Metastatic Breast Carcinoma in the Brain (tissue), 10 donors: ENCODE measurements around a stretch of chr1.

DNA sequence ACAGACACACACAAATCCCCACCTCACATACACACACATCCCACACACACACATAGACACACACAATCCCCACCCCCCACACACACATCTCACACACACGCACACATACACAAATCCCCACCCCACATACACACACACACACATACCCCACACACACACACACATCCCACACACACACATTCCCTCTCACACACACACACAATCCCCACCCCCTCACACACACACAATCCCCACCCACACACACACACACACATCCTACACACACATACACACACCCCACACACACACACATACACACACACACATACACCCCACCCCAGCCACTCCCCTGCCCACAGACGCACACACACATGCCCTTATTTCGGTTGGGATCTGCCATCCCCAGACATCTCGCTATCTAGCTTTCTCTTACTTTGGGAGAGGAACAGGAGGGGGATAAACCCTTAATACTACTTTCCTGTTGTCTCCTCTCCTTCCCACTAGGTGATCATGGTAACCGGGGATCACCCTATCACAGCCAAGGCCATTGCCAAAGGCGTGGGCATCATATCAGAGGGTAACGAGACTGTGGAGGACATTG, 17.3 kb upstream of the ATP1A4 start:
- PRO-cap, 10 experiments, result no peak in any of the 10 experiments

GRCh38 chr1:160264576-160265364, 2.4 kb upstream of the DCAF8 start:
- PRO-cap, 10 experiments, result no peak in any of the 10 experiments

- PRO-cap, 10 experiments, result no peak in any of the 10 experiments
These were observed 4.5 kb upstream of the NHLH1 start for GRCh38 chr1:160362360-160362834.

DNA sequence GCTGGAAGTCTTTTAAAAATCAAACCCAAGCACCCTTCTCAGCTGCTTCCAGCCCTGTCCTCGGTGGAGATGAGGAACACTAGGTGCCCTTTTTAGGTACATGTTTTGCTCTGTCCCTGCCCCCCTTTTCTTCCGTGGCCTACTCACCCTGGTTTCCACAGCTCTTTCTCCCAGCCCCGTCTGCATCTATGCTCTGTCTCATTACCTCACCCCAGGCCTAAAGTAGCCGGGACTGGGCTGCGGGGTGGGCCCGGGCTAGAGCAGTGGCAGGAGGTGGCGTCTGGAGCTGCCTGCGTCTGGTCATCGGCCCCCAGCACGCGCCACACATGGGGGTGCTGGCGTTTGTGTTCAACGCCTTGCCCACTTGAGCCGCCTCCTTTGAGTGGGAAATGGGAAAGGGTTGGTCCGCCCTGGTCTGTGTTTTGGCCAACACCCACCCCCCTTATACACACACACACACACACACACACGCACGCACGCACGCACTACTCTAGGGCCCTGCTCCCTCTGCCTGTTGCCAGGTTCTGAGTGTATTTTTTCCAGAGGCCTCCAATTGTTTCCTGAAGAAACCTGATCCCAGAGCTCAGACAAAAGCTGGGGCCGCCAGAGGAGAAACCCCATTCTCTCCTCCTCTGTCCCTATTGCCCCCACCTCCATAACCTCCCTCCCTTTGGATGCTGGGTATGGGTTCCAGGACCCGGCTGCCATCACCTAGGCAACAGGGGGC, 10.0 kb downstream of the VANGL2 start:
- PRO-cap, 10 experiments, result peak in 1 of 10 experiments; most common minus-strand start position 526 of the sequence (in 1)

- PRO-cap, 10 experiments, result no peak in any of the 10 experiments
These were observed 43.7 kb downstream of the VANGL2 start for GRCh38 chr1:160444037-160444409.

DNA sequence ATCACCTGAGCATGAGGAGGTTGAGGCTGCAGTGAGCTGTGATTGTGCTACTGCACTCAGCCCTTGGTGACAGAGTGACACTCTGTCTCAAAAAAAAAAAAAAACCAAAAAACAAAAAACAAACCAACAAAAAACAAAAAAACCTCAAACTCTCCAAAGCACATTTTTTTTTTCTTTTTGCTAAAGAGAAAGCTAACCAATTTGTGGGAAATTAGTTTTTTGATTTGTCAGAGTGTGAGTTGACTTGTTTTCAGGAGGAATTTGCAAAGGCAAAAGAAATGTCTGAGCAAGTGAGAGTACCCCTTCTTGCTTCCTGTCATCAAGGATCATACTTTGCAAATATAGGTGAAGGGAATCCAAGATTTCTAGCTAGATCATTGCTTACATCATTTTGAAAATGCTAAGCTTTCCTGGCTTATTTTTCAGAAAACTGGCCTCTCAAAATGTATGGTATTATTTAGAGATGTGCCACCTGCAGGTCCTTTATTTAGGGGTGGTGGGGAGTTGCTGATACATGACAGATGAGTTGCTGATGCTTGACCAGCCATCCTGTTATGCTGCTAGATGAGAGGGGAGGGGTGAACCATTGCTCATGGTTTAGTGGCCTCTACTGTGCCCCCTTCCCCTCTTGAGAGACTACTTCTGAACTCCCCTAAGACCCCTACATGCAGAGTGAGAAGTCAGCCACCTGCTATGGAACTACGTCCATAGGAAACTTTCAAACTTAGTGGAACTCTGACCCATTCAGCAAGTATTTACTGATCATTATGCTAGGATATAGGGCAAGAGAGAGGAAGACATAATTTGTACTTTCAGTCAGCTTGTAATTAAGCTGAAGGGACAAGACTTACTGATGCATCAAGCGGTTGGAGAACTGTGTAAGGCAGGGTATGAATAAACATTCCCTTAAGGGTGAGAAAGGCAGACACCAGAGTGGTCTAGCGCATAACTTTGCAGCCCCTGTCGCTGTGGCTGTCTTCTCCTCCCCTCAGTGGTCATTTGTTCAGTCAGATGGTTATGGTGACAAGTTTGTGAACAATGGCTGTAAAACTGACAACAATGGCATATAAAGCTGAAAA, 34.7 kb downstream of the SLAMF6 start:
- PRO-cap, 10 experiments, result no peak in any of the 10 experiments

DNA sequence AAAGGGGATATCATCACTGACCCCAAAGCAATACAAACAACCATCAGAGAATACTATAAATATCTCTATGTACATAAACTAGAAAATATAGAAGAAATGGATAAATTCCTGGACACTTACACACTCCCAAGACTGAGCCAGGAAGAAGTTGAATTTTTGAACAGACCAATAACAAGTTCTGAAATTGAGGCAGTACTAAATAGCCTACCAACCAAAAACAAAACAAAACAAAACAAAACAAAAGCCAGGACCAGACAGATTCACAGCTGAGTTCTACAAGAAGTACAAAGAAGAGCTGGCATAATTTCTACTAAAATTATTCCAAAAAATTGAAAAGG, 18.5 kb downstream of the CD84 start:
- PRO-cap, 10 experiments, result no peak in any of the 10 experiments

- PRO-cap, 10 experiments, result no peak in any of the 10 experiments
These were observed 1.7 kb downstream of the CD84 start for GRCh38 chr1:160577499-160578166.

- PRO-cap, 10 experiments, result no peak in any of the 10 experiments
These were observed 18.1 kb downstream of the SLAMF1 start for GRCh38 chr1:160628778-160629110.

- PRO-cap, 10 experiments, result no peak in any of the 10 experiments
These were observed 27.6 kb upstream of the SLAMF1 start for GRCh38 chr1:160674295-160674947.

GRCh38 chr1:160894676-160895027, 9.7 kb upstream of the ITLN1 start:
- PRO-cap, 10 experiments, result no peak in any of the 10 experiments

DNA sequence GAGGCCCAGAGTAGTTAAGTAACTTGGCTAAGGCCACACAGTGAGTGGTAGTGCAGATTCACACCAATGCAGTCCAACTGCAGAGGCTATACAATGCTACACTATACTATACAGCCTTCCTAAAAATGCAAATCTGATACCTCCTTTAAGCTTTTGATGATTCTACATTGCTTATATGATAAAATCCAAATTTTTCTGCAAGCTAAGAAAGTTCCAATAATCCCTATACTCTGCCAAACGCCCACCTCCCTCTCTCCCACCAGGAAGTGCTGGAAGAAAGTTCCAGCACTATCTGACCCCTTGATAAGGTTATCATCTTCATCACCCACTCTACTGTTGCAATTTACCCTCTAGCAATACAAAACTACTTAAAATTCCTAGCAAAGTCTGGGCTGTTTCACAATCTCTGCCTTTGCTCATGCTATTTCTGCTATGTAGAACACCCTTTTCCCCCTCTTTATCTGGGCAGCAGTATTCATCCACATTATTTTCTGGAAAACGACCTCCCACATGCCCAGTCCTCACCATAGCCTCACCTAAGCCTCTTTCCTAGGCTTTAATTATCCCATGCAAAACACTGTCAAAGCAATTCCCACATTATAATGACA, 12.2 kb downstream of the F11R start:
- PRO-cap, 10 experiments, result no peak in any of the 10 experiments

DNA sequence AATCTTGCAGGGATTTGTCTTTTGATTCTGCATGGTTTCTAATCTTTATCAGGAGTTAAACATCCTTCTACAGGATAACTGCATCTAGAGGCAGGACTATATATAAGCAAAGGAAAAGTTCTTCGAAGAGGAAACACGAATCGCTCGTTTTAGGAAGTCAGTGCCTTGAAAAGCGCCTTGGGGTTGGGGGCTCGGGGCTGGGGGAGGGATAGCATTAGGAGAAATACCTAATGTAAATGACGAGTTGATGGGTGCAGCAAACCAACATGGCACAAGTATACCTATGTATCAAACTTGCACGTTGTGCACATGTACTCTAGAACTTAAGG, 512 bp upstream of the UFC1 start:
- PRO-cap, 10 experiments, result no peak in any of the 10 experiments

DNA sequence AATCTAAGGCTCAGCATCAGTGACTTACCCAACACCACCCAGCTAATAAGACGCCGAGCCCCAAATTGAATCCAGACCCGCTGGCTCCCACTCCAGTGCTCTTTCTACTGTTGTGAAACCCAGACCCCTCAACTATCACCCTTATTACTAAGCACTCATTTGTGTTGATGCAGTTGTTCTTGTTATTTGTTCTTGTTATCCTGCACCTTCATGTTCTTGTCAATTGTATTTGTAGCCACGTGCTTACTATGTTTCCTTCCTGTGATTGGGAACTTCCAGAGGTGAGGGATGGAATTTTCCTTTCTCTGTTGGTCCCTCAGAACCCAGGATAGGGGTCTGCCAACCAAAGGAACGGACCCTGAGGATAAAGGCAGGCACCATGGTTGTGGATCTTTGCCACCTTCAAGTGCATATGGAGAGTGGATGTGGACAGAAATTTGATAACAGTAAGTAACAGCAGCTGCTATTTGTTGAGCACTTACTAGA, 9.6 kb downstream of the ADAMTS4 start:
- PRO-cap, 10 experiments, result no peak in any of the 10 experiments

DNA sequence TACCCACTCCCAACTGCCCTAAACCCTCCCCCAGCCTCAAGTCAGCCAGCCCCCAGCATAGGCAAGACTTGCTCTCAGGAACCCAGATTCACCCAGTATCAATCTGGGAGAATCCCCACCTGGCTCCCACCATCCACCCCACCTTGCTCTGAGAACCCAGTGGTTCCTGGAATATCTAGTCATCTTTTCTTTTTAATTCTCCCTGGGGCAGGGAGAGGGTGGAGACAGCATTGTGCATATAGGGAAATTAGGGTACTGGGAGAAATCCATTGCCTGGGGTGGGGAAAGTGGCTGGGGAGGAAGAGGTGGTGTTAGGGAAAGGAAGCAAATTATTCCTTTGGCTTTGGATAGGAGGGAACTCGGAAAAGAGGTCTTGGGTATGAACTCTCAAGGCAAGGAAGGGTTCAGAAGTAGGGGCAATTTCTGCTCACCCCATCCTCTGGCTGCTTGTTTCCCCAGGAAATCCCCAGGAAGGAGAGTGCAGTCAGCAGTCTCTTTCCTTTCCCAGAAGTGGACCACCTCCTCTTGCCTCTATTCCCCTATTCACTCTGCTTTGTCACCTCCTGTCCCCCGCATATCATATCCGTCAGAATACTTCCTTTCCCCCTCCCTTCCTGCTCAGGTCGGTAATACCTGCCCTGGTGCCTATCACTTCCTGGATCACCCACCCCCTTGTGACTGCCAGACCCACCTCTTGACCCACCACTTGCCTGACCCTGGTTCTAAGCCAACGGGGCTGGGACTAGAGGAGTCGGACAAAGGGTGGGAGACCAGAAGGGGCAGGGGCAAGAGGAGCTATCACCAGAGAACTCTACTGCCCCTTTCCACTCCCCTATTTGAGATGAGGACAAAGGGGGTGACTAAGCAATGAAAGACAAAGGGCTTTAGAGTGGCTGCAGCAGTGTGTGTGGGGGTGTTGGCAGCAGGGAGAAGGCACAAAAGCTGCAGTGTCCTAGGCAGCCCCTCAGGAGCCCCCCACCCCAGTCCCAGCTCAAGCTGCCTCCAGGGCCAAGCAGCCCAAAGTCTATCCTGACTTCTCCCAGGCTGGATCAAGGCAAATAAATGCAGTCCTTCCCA, 1.4 kb upstream of the ADAMTS4 start:
- PRO-cap, 10 experiments, result peak in 1 of 10 experiments; most common plus-strand start position 898 of the sequence (in 1); most common minus-strand start position 813 of the sequence (in 1)

DNA sequence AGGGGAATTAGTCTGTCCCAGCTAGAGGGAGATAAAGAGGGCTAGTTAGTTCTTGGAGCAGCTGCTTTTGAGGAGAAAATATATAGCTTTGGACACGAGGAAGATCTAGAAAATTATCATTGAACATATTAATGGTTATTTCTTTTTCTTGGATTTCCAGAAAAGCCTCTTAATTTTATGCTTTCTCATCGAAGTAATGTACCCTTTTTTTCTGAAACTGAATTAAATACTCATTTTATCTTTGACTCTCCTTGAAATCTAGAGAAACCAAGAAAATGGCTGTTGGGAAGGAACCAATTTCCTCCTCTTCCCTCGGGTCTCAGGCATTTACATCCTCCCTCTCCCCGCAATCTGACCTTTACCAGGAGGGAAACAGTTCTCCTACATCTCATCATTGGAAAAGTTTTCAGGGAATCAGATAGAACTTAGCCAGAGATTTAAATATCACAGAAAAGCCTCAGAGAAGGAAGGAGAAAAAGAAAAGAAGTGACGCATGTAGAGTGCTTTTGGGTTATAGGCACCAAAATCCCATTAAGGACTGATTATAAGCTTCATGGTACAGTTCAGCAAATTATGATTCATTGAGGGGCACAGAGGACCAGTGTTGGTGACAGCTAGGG, 4.6 kb downstream of the CFAP126 start:
- PRO-cap, 10 experiments, result no peak in any of the 10 experiments

GRCh38 chr1:161364601-161365238, 3.0 kb downstream of the CFAP126 start:
- PRO-cap, 10 experiments, result no peak in any of the 10 experiments

DNA sequence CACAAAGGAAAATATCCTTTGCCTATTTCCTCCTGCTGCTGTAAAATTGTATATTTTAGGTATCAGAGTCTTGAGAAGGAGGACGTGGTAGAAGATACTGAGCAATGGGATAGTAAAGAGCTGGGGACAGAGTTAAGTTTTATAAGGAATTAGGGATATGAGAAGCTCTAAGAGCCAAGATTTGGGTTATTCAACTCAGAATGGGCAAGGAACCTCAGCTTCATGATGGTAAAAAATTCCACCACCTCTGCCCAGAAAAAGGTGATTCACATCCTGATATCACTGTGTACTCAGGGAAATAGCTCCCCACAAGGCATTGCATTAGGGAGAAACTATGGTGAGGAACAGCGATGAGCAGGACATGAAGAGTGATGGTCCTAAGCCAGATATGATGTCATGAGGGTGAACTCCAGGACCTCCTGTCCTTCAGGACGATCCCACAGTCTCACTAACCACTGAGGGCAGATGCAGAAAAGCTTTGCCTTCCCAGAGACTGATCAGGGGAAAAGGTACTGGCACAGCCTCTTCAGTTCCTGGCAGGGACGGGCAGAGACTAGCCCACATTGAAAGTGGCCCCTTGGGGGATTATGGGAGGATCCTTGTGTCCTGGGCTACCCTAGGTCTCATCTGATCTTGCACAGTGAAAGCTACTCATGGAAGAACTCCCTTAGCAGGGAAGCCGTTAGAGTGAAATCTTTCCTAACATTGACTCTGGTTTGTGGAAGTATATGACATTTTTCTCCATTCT, 14.9 kb upstream of the CFAP126 start:
- PRO-cap, 10 experiments, result no peak in any of the 10 experiments

DNA sequence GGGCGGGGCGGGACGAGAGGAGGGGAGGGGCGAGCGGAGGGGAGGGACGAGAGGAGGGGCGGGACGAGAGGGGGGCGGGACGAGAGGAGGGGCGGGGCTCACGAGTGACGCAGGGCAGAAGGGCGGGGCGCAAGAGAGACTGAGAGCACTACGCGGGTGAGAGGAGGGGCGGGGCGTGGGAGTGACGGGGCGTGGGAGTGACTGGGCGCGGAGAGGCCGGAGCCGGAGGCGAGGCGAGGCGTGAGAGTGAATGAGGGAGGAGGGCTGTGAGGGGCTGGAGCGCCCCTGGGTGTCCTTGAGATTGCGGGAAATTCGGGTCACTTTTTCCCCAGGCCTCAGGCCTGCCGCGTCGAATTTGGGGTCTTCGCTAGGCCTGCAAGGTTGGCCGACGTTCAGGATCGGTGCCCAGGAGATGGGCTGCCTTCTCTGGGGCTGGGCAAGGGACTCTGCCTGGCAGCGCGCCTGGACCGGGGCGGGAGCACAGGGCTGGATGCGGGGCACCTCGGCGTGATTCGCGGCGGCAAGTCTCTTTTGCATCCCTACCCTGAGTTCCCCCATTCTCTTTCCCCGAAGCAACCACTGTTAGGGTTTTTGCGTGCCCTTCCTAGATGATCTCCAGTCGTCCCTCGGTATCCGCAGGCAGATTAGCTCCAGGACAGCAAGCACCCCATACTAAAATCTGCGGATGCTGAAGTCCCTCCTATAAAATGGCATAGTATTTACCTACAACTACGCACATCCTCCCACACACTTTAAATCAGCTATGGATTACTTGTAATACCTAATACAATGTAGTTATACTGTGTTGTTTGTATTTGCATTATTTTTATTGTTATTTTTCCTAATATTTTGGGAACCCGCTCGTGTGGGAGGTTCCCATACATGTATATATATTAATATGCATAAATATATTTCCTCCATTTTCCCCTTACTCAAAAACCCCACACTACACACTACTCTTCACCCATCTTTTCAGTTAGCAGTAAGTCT, 22.7 kb upstream of the CFAP126 start:
- PRO-cap, 10 experiments, result peak in 10 of 10 experiments; most common plus-strand start position 231 of the sequence (in 4); most common minus-strand start position 681 of the sequence (in 3)

DNA sequence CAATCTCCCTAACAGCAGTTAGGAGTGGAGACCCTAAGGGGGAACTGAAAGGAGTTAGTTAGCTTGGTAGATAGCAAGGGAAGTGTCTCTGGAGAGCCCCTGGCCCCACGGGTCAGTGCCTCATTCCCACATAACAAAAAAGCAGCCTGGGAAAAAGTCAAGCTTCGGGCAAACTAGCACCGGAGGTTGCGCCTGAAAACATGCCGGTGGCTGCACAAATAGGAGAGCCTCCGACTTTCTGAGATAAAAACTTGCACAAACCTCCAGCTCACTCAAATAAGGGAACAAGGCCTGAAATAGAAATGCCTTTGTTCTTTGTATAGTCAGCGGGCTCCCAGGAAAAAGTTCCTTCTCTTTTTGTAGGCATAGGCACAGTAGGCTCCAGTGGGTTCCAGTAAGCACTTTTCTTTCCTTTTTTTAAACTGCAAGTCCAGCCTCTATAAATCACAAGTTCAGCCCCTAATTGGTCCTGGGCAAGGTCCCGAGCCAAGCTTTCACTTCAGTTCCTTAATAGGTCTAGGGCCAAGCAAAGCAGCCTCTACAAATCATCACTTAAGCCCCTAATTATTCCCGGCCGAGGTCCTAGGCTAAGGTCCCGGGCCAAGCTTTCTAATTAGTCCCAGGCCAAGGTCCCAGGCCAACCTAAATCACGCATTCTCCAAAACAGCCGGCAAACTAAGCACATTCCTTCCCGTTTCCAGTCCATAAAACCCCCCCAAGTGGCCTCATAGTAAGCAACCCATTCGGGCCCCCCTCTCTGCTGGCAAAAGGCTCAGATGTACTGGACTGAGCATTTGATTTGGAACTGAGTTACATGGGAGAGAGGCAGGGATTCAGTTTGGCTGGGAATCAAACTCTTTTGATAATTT, 8.5 kb downstream of the HSPA6 start:
- PRO-cap, 10 experiments, result peak in 7 of 10 experiments; most common plus-strand start position 510 of the sequence (in 7); most common minus-strand start position 250 of the sequence (in 1)